H4 (cell line): ENCODE results near the gene ABCC10.

- RAMPAGE, long total RNA: no peak
Measured at GRCh38 chr6:43078046-43078734, 2.1 kb downstream of the PTK7 start.

- RAMPAGE, long total RNA: no peak
Measured at GRCh38 chr6:43120817-43121556, 44.9 kb downstream of the PTK7 start.

- RAMPAGE, long total RNA: no peak
Measured at GRCh38 chr6:43144065-43144656, 26.9 kb upstream of the SRF start.

DNA sequence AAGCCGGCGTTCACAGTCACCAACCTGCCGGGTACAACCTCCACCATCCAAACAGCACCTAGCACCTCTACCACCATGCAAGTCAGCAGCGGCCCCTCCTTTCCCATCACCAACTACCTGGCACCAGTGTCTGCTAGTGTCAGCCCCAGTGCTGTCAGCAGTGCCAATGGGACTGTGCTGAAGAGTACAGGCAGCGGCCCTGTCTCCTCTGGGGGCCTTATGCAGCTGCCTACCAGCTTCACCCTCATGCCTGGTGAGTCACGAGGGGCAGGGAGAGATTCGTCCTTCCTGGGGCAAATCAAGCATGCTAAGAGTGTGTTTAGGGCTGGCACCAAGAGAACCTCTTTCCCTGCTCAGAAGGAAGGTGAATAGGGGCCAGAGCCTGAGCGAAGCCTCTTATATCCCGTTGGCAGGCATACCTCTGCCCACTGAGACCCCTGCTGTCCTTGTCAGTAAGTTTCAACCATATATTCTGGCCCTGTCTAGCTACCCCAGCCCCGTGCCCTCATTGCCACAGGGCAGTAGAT, 4.7 kb downstream of the SRF start:
- RAMPAGE, long total RNA: no peak

DNA sequence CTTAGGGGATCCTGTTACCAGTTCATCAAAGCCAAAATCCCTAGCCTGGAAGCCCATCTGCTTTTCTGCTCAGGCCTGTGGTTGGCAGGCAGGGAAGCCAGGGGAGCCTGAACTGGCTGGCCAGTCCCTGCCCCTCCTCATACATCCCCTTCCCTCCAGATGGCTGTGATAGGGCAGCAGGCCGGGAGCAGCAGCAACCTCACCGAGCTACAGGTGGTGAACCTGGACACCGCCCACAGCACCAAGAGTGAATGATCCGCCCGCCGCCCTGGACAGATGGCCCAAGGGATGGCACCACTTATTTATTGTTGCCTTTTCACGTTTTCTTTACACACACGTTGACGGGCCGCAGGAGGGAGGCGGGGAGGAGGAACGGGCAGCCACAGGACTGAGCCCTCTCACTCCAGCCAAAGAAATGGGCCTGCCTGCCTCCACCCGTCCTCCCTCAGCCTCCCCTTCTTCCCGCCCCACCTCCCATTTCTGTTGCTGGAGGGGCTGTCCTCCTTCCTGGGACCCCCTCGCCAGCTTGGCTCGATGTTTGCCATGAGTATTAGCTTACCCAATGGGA, 3.0 kb upstream of the CUL9 start:
- RAMPAGE, long total RNA: no peak

DNA sequence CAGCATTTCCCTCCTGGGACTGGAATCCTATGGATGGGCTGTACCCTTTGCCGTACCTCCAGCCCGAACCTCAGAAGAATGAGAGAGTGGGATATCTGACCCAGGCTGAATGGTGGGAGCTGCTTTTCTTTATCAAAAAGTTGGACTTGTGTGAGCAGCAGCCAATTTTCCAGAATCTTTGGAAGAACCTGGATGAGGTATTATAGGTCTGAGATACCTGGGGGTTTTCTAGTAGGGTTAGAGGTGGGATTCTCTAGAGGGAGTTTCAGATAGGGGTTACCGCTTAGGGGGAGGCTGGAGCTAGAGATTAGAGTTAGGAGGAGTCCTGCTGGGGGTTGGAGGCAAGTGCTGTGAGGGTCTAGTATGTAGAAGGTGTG, 5.2 kb downstream of the CUL9 start:
- RAMPAGE, long total RNA: no peak

DNA sequence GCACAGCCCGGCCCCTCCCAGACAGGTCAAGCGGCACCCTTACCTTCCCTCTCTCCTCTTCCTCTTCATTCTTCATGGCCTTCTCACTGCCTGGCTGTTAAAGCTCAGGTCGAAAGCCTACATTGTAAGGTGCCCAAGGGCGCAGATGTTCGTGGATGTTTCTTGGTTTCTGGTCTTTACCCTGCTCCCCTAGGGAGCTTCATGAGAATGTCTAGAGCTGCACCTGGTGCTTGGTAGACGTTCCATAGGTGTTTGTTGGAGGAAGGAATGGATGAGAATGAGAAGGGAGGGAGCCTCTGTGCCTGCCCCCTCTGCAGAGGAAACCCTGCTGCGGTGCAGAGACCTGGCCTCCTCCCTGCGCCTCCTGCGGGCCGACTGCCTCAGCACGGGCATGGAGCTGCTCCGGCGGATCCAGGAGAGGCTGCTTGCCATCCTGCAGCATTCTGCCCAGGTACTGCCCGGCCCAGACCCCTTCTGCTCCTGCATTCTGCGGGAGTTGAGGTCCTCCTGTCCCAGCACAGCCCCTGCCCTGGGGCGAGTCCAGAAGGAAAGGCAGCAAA, 6.3 kb downstream of the DNPH1 start:
- RAMPAGE, long total RNA: no peak

DNA sequence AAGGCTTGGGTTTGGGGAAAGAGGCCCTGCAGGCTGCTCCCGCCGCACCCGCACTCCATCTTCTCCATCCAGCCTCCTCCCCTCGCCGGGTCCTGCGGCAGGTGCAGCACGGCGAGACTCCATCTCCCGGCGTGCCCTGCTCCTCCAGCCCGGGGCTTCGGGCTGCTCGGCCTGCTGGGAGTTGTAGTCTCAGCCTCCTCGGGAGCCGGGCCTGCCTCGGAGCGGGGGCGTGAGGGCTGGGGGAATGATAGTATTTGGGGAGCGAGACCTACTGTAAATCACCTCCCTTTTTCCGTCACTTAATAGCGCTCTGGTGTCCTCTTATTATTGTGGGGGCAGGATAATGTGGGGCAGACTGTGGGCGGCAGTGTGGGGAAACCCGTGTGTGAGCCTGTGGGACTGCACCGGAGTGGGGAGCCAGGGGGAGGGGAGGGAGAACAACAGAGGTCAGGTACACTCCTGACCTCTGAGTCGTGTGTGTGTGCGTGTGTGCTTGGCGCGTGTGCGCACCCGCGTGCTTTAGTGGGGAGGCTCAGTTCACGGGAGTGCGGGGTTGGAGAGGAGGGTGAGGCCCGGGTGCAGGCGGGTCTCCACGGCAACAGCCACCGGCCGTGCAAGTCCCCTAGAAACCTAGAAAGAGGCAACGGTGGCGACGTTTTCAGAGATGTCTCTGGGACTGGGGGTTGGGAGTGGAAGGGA, 4.0 kb downstream of the TTBK1 start:
- RAMPAGE, long total RNA: no peak

GRCh38 chr6:43427109-43428030, at the start of gene ABCC10:
TSS of gene ABCC10 (plus strand) at chr6:43427541.
- RAMPAGE, long total RNA: no peak

GRCh38 chr6:43499268-43499715, 10.9 kb downstream of the LRRC73 start:
- RAMPAGE, long total RNA: no peak

- RAMPAGE, long total RNA: no peak
Measured at GRCh38 chr6:43505920-43507112, 3.8 kb downstream of the LRRC73 start.

DNA sequence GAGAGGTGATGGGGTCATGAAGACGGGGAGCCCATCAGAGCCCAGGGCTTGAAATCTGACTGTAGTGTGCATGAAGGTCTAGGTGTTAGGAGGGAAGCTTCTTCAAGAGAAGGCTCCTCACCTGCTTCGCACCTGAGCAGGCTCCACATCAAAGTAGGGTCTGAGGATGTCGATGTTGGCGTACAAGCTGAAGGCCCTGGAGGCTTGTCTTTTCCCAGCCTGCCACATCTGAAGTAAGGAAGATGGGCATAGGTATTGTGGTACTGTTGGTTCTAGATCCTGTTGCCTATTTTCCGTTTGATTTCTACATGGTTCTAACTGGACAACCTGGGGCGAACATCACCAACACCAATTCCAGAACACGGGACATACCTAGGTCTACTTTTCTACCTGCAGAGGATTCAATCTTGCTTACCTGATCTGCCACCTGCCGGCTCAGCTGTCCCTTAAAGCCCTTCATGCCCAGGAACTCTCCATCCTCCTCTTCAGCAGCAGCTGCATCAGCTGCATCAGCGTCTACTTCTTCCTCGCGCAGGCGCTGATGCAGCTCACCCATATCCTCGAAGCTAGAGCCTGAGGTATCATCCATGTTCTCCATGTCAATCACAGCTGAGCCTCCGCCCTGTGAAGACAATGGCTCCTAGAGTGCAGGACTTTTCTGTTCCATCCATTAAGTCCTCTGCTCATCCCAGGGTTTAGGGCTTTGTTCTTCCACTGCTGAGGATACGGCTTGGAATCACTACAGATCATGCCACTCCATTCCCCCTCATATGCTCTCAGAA, 1.1 kb downstream of the YIPF3 start:
- RAMPAGE, long total RNA: no peak

DNA sequence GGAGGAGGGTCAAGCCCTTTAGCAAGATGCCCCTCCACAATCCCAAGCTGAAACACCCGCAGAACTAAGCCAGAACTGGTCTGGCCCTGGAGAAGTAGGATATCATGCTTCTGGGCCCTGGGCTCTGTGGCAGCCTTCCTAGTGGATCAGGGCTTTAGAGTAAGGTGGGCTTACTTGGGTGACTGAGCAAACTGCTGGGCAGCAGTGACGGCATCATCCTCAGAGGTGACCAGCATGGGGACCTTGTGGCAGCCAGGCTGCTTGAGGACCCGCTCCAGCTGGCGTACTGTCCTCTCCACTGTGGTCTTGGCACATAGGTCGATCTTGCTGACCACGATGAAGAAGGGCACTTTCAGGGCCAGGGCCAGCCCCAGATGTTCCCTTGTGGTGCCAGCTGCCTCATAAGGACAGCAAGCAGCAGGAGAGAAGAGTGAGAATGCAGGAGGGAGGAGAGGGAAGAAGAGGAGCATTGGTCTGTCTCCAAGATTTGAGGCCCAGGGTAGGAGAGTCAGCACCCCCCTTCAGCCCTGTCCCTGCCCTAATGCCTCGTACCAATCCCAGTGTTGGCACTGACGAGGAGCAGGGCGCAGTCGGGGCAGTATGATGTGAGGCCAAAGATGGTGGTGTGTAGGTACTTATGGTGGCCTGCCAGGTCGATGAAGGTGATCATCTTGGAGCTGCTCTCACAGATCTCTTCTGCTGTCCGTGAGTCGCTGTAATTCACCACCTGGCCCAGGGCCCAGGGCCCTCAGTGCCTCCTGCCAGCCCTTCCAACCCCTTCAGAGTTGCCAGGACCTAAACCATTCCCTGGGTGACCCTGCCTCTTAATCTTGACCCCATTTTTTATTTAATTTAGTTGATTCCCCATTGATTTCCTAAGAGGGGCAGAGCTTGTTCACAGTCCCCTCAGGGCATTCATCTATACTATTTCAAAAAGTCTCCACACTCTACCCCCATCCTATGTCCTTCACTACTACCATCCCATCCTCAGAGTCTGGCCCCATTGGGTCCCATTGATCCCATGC, 4.4 kb downstream of the GTPBP2 start:
- RAMPAGE, long total RNA: no peak

DNA sequence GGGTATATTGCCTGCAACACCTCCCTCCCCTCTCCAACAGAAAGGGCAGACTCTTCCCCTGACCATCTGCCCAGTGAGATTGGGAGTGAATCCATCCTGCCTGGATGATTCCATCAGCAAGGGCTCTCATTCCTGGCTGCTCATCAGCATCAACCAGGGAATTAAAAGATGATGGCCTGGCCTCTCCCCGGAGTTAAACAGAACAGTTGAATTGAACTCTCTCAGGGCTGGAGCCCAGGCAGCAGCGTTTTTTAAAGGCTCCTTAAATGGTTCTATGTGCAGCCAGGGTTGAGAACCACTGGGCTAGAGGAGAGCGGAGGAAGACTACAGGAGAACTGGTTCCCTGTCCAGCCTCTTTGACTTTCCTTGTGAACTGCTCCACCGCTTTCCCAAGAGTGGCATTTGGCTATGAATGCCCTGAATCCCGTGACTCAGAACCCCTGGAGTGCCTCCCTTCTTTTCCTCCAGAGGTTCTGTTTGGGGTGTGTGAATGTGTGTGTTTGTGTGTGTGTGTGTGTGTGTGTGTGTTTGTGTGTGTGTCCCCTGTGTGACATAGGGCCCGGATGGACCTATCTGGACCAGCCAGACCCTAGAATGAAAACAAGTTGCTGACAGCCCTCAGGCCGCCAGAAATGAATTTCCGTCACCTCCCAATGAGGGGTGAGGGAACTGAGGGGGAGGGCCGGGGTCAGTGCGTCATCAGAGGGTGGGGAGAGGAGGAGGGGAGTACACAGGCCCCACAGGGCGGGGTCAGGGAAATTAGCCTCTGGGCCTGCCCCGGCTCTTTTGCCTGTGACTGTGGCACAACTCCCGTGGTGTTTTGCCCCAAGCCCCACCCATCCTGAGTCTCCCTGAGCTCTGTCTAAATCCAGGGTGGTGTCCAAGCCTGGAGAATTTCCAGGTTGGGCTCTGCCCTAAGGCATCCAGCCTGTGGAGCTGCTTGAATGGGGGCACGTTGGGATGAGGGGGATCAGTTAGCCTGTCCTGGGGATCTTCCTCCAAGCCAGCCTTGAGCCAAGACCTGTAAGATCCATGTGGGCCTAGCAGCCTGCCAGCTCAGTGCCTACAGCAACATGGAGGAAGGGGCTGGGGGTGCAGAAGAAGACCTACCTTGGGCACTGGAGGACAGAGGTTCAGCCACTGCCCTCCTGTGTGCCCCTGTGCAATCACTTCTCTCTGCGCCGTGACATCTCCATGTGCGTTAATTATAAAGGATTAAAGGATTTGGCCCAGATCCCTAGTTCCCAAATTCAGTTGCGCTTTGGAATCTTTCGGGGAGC, 15.1 kb upstream of the MRPS18A start:
- RAMPAGE, long total RNA: no peak

DNA sequence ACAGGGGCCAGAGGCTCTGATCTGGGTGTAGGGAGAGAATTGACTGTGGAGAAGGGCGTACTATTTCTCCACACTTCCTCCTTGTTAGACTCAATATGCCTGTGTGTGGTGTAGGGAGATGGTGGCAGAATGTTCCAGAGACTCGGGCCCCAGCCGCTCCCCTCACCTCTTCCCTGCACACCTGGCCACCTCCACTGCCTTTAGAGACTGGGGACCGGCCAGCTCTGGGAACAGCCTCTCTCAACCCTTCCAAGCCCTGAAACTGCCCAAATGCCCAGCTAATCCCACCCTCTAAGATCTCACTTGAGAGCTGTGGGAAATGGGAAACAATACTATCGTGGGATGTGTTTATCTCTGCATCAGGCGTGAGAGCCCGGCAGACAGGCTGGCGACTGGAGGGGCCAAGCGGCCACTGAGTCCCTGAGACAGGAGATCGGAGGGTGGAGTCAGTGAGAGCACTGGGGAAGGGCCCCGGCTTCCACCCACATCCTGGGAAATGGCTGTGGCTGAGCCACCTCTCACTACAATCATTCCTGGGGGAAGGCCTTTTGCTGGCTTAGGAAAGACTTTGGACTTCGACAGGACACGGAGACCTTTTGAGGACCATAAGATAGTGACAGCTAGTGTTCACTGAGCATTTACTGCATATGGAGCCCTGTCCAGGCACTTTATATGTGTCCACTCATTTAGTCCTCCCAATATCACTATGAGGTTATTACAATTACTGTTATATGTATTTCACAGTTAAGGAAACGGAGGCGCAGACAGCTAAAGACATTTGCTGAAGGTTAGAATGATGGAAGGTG, 31.0 kb upstream of the MRPS18A start:
- RAMPAGE, long total RNA: no peak

DNA sequence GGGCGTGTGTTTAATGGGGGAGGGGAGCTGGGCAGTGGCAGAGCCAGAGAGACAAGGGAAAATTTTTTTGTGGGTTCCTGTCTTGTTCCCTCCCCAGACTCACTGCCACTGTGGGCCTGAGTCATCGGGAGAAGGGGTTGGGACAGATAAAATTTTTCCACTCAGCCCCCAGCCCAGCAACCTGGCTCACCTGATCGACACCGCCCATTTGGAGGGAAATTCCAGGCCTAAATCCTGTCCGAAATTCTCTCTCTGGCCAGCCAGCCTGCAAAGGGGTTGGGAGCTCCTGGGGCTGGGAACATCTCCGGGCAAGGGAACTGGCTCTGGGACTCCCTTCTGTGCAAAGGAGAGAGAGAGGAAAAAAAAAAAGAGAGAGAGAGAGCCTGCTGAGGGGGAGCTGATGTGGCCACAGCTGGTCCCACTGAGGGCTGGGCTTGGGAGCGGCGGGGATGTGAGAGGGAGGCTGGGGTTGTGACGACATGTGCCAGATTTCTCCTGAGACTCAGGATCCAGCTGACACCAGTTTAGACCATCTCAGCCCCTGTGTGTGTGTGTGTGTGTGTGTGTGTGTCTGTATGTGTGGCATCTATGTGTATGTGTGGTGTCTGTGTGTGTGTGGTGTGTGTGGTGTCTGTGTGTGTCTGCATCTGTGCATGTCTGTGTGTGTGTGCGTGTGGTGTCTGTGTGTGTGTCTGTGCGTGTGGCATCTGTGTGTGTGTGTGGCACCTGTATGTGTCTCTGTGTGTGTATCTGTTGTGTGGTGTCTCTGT, 32.3 kb upstream of the VEGFA start:
- RAMPAGE, long total RNA: no peak

GRCh38 chr6:43759483-43759682, 10.6 kb upstream of the VEGFA start:
- RAMPAGE, long total RNA: no peak

- RAMPAGE, long total RNA: no peak
Measured at GRCh38 chr6:43771222-43771405, 1.1 kb downstream of the VEGFA start.

DNA sequence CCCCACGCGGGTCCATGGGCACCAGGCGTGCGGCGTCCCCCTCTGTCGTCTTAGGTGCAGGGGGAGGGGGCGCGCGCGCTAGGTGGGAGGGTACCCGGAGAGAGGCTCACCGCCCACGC, 1.3 kb downstream of the VEGFA start:
- RAMPAGE, long total RNA: no peak

DNA sequence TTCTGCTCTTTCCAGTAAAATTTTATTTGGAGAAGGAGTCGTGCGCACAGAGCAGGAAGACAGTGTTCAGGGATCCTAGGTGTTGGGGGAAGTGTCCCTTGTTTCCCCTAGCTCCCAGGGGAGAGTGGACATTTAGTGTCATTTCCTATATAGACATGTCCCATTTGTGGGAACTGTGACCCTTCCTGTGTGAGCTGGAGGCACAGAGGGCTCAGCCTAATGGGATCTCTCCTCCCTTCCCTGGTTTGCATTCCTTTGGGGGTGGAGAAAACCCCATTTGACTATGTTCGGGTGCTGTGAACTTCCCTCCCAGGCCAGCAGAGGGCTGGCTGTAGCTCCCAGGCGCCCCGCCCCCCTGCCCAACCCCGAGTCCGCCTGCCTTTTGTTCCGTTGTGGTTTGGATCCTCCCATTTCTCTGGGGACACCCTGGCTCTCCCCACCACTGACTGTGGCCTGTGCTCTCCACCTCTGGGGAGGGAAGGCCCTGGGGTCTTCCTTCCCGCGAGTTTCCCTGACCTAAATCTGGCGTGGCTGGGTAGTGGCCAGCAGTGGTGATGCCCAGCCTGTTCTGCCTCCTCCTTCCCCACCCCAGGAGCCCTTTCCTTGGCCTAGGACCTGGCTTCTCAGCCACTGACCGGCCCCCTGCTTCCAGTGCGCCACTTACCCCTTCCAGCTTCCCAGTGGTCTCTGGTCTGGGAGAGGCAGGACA, 4.8 kb downstream of the VEGFA start:
- RAMPAGE, long total RNA: no peak